Gallbladder (tissue), 1 donor: ENCODE measurements around a stretch of chr11.

DNA sequence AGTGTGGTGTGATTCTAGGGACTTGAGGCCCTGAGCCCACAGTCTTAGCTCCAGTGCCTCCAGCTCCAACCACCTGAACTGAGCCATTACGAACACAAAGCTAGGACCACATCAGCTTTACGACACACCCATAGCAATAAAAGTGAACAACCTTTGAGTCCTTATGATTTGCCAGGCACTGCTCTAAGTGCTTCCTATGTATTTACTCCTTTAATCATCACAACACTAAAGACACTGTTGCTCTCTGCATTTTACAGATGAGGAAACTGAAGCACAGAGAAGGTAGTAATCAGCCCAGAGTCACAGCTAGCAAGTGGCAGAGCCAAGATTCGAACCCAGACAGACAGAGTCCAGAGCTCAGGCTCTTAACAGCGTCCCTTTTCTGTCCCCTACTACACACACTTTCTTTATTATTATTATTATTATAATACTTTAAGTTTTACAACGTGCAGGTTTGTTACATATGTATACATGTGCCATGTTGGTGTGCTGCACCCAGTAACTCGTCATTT is 126.5 kb downstream of the EHF start:
- PRO-cap = no peak

- PRO-cap = no peak
These were observed 136.3 kb downstream of the EHF start for GRCh38 chr11:34757244-34757629.

- PRO-cap = no peak
These were observed 168 bp downstream of the PDHX start for GRCh38 chr11:34916749-34916823.

DNA sequence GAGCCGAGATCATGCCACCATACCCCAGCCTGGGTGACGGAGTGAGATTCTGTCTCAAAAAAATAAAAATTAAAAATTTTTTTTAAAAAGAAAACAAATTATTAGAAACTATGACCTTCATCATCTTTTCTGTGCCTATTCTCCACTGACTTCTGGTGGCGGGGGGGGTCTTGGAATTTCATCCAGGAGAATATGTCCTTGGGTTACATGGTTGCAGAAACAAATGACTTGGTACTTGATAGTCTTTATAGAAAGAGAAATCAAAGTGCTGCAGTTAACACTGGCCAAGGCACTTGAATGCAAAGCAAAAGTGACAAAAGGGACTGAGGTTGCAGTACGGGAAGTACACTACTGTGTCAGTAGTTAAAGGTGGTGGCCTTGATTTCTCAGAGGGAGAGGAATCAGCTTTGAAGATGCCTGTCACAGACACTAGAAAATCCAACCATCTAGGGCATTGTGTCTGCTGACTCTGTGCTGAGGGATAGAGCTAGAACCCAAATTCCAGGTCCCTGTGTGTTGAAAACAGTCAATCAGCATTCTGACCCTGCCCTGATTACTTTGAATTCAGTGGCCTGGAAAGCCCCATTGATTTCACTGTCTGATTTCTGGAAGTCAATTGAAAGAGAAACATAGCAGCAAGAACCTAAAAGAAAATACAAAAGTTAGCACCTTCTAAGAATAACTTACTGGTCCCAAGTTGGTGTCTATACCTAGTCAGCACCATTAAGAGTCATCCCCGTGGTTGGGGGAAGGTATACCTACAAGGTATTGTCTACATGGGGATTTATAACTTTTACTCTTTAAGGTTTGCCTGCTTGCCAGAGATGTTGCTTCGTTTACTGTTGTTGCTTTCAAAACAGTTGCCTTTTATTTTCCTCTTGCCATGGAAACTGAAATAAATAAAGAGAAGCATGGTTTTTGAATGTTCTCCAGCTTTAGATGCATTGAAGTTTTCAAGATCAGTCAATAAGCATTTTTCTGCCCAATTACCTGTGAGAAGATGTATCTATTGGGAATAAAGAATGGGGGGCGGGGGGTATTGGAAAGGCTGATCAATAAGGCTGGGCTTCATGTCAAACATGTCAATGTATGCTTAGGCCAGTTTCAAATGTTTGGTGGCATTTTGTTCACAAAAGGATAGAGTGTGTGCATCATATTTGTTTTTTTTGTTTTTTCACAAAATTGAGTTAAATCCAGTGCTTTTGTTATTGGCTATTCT is 97.2 kb downstream of the PDHX start:
- PRO-cap = no peak

- PRO-cap = no peak
These were observed 98.6 kb upstream of the CD44 start for GRCh38 chr11:35040028-35041161.

DNA sequence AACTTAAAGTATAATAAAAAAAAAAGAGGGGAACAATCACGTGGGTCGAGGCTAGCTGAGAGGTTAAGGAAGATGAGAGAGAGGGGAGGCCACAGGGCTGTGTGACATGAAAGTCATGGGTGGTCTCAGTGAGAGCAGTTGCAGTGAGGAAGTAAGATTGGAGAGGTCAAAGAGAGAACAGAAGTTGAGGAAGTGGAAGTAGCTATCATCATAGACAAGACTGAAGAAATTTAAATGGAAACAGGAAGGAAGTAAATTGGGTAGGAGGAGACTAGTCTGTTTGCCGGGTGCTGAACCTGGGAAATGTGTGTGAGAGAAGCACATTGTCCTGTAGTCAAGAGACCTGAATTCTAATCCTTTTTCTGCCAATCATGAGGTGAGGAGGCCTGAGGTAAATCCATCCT is 79.9 kb upstream of the CD44 start:
- PRO-cap = no peak

DNA sequence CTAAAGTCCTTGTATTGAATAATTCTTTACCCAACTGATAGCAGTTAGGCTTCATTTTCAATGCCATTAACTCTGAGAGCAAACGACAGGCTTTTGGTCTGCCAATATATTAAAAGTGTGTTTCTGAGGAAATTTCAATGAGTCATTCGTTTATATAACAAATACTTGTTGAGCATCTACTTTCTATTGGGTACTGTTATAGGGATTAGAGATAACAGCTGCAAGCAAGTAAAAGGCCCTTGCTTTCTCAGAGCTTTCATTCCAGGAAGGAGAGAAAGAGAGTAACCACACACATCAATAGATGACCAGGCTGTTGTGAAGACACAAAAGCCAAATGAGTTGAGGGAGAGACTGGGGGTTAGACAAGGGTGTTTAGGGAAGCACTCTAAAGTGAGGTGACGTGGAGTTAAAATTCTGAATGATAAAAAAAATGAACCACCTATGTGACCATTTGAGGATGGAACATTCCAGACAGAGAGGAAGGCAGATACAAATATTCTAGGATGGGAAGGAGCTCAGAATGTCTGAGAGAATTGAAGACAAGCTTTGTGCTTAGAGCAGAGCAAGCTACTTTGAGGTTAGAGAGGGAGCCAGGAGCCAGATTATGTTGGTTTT is 35.8 kb downstream of the CD44 start:
- PRO-cap = no peak

DNA sequence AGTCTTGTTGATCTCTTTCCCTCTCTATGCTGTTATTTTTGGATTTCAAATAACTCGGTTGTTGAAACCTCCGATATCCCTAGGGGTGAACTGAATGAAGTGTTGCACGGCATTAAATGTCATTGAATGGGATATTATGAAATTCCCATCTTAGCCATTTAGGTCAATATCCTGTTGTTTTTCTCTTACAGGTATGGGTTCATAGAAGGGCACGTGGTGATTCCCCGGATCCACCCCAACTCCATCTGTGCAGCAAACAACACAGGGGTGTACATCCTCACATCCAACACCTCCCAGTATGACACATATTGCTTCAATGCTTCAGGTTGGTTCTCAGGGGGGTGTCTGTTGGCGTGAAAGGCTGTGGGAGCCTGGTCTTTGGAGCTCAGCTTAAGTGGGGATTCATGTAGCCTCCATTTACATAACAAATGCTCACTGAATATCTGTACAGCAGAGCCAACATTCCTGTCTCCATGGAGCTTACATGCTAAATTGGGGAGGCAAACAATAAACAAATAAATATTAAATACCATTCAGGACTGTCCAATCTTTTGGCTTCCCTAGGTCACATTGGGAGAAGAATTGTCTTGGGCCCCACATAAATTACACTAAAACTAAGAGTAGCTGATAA is 41.2 kb downstream of the CD44 start:
- PRO-cap = no peak

DNA sequence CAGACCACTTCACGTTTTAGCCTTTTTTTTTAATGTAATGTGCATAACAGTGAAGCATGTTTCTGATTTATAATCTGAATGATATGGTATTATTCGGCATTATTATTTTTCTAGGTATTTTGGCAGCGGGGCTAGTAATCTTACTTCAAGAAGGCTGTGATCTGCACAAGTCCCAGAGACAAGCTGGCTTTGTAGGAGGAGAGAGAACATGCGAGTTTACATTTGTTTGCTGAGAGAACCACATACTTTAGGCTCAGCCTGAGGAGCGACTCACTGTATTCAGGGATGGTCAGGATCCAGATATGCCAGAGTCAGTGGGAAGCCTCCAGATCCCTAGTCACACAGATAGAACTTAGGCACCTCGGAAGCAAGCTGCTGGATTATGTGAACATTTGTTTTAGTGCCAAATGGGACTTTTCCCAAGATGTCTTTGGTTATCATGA is 118.7 kb downstream of the TRIM44 start:
- PRO-cap = no peak

- PRO-cap = no peak
These were observed 113.6 kb downstream of the LDLRAD3 start for GRCh38 chr11:36057200-36058068.

DNA sequence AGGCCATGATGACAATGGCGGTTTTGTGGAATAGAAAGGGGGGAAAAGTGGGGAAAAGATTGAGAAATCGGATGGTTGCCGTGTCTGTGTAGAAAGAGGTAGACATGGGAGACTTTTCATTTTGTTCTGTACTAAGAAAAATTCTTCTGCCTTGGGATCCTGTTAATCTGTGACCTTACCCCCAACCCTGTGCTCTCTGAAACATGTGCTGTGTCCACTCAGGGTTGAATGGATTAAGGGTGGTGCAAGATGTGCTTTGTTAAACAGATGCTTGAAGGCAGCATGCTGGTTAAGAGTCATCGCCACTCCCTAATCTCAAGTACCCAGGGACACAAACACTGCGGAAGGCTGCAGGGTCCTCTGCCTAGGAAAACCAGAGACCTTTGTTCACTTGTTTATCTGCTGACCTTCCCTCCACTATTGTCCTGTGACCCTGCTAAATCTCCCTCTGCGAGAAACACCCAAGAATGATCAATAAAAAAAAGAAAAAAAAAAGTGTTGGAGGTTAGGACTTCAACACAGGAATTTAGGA is 143.6 kb downstream of the COMMD9 start:
- PRO-cap = no peak

DNA sequence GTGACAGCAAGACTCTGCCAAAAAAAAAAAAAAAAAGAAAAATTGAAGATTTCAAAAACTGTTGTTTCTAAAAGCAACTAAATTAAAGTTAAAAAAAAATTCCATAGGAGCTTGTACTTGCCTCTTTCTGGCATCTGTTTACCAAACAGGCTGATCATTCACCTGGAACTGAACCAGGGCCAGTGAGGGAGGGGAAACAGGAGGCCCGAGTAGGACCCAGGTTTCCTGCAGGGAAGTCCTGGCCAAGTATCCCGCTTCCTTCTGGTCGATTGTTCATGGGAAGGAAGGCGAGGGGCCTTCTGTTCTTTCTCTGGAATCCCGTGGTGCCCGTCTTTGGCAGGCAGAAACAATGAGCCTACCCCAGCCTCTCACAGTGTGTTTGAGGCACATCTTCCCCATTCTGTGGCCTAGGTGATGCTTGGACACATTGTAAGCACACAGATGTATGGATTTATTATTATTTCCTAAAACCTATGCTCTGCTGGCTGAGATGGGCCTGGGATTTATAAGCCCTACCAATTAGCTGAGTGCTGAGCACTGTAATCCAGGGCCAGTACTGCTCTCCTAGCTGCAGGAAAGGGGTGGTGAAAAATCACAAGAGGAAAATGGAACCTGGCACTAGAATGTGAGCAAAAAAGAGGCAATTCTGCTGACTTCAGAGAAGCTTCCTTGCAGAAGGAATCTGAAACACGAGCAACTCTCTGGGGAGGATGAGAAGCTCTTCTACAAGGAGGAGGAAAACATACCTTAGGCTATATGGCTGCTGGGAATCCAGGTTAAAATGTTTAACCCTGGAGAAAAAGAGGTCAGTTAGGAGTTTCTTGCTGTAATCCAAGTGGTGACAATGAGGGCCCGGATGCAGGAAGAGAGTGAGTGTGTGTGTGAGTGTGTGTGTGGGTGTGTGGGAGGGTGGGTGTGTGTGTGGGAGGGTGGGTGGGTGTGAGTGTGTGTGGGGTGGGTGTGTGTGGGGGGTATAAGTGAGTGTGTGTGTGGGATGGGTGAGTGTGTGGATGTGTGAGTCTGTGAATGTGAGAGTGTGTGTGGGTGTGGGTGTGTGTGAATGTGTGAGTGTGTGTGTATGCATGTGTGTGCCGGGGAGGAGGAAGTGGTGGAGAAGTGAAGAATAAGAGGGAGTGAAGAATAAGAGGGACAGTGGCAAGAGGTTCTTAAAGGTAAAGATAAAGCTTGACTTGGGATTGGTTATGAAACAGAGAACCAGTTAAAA is 53.6 kb downstream of the PRR5L start:
- PRO-cap = no peak

DNA sequence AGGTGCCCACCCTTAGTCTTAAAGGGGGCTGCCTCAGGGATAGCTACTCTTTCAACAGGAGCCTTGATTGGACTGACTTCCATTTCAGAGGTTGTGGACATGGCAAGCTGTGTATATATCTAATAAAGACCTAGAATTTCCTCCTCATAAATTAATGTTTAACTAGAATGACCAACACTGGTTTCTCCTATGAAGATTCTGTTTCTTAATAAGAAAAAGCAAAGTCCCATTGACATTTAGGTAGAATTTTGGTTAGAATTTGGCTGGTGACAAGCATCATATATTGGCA is 77.0 kb downstream of the PRR5L start:
- PRO-cap = unidirectional peak, minus-strand start at position 95 of the sequence

DNA sequence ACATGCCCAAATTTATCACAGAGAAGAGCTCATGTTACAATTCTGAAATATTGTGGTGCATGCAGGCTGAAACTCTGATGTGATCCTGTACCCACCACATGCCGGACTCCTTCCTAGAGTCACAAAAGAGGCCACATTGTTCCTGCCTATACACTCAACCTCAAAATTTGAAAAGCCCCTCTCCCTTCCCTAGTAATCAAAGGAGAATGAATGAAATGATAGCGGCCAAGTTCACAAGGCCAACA is 1.3 kb downstream of the TRAF6 start:
- PRO-cap = no peak

- PRO-cap = no peak
These were observed 600 bp downstream of the TRAF6 start for GRCh38 chr11:36509142-36510201.

DNA sequence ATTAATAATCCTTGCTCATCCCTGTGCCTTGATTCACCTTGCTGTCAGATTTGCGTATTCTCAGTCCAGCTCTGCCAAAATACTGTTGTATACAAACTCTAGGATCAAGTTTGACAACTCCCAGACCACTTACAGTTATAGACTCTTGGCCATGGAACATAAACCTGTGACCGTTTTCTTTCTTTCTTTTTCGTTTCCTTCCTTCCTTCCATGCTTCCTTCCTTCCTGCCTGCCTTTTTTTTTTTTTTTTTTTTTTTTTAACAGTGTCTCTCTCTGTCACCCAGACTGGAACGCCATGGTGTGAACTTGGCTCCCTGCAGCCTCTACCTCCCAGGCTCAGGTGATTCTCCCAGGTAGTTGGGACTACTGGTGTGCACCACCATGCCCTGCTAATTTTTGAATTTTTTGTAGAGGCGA is 2391.0 kb upstream of the RAG2 start:
- PRO-cap = unidirectional peak, minus-strand start at position 158 of the sequence

- PRO-cap = unidirectional peak, plus-strand start at chr11:40329458
These were observed 1130.4 kb downstream of the LRRC4C start for GRCh38 chr11:40328978-40329613.

DNA sequence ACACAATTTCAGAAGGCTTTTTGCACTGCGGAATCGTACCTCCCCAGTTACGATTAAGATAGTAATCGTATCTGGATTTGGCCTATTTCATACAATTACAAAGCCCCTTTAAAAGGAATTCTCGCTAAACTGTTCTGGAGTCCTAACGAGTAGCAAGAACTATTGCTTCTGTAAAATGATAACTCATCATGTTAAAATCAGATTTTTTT is 835 bp downstream of the HSD17B12 start:
- PRO-cap = no peak

DNA sequence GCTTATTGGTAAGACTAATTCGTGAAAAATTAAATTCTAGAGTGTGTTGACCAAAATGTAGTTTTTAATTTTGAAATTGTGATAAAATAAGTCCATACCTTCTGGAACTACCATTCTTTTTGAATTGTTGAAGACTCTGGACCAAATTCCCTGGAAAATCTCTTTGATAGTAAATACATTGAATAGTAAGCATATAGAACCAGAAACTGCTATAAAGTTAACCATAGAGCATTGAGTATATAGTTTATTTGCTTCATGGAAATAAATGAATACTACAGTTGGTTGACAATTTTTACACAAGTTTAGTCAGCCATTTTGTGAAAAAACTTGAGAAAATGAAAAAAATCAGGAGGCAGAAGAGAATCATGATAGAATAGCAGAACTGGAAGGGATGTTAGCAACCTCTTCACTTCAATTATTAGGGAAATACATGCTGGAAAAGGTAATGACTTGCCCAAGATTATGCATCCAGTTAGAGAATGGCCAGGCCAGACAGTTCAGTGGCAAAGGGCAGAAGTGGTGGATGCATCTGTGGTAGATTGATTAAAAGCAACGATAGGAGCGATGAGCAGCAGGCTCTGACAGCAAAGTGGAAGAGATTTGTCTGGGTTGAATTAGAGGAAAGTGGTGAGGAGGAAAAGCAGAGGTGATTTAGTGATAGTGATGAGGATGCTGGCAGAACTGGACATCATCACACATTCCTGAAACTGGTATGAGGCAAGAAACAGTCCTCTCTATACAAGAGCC is 12.3 kb downstream of the HSD17B12 start:
- PRO-cap = no peak

- PRO-cap = no peak
These were observed 55.6 kb downstream of the HSD17B12 start for GRCh38 chr11:43736058-43736695.